ENCODE results near the genes FBXL4 and HACE1.

DNA sequence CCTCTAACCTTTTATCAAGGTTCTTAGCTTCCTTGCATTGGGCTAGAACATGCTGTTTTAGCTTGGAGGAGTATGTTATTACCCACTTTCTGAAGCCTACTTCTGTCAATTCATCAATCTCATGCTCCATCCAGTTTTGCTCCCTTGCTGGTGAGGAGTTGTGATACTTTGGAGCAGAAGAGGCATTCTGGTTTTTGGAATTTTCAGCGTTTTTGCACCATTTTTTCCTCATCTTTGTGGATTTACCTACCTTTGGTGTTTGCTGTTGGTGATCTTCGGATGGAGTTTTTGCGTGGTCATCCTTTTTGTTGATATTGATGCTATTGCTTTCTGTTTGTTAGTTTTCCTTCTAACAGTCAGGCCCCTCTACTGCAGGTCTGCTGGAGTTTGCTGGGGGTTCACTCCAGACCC is 793.0 kb upstream of the MANEA start:
- PRO-cap: no peak

DNA sequence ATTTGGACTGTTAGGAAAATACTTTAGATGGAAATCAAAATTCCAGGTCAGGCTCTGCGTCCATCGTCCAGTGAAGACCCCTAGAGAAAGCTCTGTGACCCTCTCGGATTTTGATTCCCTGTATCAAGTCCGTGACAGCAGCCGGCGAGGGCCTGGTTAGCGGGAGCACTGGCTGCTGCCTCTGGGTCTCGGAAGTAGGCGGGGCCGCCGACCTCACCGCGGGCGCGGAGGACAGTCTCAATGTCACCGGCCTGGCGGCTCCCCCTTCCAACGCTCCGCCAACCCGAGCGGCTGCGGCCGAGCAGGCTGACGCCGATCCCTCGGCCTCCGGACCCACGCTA is 460 bp downstream of the NDUFAF4 start:
- PRO-cap: no peak

- PRO-cap: no peak
Observed at GRCh38 chr6:98823816-98825135, 10.1 kb upstream of the POU3F2 start.

DNA sequence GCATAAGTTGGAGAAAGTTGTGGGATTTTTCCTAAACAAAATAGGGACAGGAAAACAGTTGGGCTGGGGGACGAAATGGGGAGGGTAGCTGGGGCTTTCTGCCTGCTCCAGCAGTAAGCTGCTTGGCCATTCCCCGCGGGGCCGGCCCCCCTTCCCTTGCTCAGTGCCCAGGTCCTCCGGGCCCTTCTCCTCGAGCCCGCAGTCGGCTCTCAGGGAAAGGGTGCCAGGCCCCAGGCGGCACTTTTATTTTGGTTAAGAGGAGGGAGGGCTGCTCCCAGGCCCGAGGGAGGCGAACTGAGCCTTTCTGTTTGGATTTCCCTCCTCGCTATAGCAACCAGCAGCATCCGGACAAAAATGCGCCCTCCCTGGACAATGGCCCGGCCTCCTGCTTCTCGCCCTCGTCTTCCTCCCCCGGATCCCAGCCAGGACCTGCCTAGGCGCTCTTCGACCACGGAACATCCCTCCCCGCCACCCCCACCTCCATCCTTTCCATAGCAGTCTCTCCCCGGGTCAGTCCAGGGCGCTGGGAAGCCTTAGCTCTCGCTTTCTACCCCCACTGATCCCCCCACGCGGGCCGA is 6.7 kb upstream of the POU3F2 start:
- PRO-cap: no peak

DNA sequence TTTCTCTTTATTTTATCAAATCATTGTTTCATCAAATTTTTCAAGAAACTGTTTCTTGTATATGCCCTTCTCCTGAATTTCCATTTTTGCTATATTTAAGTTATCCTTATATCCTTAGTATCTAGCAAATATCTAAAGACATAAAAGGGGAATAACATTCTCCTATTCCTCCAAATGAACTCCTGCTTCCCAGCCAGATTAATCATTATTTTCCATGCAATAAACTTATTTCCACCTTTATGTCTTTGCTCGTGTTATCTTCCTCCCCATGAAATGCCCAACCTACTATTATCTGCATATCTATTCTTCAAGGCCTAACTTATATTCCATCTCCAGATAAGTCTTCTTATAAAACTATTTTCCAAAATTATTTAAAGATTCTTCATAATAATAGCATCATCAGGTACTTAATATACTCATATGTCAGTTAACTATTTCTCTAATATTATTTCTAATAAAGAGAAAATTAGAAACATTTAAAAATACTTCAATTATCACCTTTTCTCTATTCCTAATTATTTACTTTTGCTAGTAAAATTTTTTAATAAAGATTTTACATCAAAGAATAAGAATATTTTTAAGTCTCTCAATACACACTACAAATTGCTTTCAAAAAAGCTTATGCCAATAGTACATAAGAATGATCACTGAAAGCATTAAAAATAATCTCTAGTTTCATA is 29.4 kb downstream of the FBXL4 start:
- PRO-cap: no peak

GRCh38 chr6:98946667-98947303 is 961 bp downstream of the FBXL4 start:
- PRO-cap: no peak

GRCh38 chr6:98947304-98948397 is at the start of gene FBXL4:
Gene FBXL4, minus strand, starts transcription at chr6:98947946.
- PRO-cap: unidirectional peak, minus-strand start at chr6:98947923

DNA sequence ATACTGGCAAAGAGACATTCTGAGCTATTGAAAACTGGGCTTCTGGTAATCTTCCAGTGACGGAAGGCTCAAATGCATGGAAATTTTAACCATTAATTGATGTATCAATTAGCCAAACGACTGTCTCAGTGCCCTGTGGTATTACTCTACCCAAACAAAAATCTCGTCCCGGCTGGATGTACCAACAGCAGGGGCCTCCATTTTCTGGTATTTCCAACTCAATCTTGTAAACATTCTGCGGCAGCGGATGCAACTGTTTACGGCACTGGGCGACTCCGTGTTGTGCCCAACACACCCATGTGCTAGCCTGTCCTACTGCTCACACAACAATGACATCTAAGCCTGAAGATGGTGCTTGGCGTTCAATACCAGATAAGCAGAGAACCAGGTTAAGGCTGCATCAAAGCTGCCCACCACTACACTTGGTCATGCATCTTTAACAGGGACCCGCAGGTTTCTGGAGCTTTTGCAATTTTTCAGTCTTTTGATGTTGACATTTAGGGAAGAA is 1.2 kb downstream of the FAXC start:
- PRO-cap: no peak

DNA sequence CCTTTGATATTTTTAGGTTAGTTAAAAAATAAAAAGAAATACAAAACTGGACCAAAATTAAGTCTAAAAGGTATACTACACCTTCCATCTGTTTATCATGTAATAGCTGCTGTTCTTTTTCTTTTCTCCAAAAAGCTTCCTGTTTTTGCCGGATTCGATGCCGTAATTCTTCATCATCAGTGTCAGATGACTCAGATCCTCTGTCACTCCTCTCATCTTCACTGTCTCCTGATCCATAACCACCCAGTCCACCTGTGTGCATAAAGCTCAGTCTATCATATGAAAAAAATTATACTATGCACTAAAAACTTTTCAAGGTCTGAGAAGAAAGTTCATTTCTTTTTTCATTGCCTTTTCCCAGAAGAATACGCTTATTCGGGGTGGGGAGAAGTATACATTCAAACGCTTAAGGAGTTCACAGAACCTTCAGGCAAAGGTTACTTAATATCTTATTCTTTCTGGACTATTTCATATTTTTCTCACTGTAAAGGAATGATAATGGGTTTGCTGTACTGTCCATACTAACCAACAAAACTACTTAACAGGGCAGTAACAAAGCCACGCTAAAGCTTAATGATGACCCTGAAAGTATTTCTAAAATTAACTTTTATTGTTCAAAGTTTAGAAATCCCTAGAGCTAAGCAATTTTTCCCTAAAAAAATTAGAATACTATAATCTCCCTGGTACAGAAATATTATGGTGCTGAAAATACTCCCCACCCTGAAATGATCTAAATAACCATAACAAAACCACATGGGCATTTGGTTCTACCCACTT is 8.7 kb upstream of the COQ3 start:
- PRO-cap: no peak

GRCh38 chr6:99547253-99547944 is 21.1 kb downstream of the CCNC start:
- PRO-cap: no peak

GRCh38 chr6:99588457-99589304 is 18.0 kb upstream of the PRDM13 start:
- PRO-cap: no peak

DNA sequence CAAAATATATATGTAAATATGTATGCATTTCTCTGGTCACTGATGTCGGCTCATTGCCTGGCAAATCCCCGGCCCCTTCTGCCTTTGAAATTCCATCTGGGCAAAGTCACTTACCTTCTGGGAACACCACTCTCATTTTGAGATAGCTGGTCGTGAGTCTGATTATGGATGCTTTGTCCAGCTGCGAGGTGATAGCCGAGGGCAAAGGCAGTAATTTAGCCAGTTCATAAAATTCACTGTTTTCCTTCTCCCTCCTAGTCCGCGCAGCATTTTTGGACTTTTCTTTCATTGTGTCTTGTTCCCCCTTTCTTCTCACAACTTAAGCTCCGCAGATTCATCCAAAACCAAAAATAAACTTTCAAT is 1.6 kb downstream of the SIM1 start:
- PRO-cap: no peak

GRCh38 chr6:100793977-100794381 is 87.2 kb downstream of the ASCC3 start:
- PRO-cap: no peak

- PRO-cap: no peak
Observed at GRCh38 chr6:101203178-101203512, 190.4 kb upstream of the GRIK2 start.

DNA sequence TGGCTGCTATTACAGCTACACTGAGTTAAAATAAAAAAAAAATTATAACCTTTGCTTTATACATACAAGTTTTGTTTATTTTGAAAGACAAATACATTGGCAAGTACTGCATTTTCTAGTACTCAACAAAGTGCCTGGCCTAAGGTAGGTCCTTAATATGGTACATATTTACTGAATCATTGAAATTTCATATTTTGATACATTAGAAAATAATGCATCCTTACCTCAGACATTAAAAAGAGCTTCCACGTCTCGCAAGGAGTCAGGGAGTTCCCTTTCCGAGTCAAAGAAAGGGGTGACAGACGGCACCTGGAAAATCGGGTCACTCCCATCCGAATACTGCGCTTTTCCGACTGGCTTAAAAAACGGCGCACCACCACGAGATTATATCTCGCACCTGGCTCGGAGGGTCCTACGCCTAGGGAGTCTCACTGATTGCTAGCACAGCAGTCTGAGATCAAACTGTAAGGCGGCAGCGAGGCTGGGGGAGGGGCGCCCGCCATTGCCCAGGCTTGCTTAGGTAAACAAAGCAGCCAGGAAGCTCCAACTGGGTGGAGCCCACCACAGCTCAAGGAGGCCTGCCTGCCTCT is 776.2 kb downstream of the GRIK2 start:
- PRO-cap: no peak

GRCh38 chr6:102190691-102191159 is 797.2 kb downstream of the GRIK2 start:
- PRO-cap: no peak

DNA sequence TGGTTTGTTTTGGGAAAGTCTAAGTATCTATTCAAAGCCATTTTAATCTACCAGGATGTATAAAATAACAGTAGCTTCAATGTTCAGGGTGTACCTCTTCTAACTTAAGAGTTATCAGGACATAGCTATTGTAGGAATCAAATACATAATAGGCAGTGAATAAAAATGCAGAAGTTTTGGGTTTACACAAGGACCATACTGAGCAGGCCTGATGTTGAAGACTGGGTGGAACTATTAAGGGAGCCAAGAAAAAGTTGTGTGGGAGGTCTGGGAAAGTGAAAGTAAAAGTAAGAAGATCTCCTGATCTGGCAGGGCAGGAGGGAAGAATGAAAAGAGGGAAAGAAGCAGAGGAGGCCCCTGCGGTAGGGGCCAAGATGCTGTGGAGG is 1184.0 kb downstream of the HACE1 start:
- PRO-cap: no peak

DNA sequence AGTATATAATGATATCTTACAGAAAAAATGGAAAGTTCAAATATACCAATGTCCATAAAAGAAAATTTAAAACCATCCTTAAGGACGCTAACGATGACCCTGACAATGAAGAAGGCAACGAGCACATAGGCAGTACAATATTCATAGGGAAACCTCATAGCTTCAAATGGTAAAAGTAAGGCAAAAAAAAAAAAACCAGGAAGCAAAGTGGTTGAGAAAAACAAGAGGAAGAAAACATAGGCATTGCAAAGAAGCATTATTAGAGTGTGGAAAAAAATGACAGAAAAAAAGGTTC is 409.4 kb downstream of the HACE1 start:
- PRO-cap: no peak

- PRO-cap: no peak
Observed at GRCh38 chr6:104705125-104705678, 154.5 kb downstream of the HACE1 start.

- PRO-cap: bidirectional peak, plus-strand start at chr6:104860010, minus-strand start at chr6:104859919
Observed at GRCh38 chr6:104858953-104860386, at the start of gene HACE1. Gene HACE1, minus strand, starts transcription at chr6:104859919.

Measured in aorta (tissue), 1 donor.